ENCODE measurements around the genes KRTAP27-1, KRTAP13-4, KRTAP19-8 and MIS18A.

DNA sequence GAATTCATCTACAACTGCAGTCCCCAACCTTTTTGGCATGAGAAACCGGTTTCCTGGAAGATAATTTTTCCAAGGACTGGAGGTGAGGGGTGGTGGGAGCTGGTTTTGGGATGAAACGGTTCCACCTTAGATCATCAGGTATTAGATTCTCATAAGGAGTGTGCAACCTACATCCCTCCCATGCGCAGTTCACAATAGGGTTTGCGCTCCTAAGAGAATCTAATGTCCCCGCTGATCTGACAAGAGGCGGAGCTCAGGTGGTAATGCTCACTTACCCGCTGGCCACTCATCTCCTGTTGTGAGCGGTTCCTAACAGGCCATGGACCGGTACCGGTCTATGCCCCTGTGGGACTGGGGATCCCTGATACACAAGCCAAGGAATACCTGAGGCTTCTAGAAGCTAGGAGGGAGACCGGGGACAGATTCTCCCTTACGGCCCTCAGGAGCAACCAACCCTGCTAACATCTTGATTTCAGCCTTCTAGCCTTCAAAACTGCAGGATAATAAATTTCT lies 170.4 kb downstream of the GRIK1 start:
- RRBS, result 90% methylated on average over 2 of the region's 12 CpGs

DNA sequence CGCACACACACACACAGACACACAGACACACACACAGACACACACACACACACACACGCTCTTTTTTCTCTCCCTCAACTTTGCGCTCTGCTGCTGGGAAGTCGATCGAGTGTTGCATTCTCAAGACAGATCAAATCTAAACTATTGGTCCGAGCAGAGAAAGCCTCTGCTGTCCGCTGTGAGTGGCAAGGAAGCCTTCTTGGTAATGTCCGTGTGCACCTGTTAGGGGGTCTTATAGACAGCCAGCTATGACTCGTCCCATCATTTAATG lies 254 bp upstream of the GRIK1 start:
- RRBS, result no CpG with 5 or more reads among the region's 9 CpGs

DNA sequence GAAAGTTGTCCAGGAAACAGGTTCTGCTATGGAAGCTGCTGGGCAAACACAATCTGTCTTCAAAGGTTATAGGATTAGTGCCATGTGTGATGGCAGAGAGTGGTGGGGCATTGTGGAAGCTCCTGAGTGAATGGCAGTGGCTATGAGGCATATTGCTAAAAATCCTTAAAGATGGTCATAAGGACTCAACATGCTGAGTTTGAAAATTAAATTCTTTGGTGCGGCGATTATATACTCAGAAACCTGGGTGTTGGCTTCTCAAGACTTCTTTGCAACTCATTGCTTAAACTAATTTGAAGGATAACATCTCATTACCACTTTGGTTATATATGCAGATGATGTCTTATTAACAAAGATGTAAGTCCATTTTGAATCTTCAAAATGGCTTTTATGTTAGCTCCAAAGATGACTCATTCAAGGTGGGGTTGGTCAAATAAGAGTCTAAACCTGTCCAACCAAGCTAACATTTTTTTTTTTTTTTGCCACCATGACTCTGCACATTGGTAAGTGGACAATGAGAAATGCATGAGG lies at the start of gene KRTAP27-1:
Gene KRTAP27-1 (minus strand): TSS at position 177 of the 531 bp plus-strand sequence.
- RRBS, result no CpG with 5 or more reads among the region's 2 CpGs

DNA sequence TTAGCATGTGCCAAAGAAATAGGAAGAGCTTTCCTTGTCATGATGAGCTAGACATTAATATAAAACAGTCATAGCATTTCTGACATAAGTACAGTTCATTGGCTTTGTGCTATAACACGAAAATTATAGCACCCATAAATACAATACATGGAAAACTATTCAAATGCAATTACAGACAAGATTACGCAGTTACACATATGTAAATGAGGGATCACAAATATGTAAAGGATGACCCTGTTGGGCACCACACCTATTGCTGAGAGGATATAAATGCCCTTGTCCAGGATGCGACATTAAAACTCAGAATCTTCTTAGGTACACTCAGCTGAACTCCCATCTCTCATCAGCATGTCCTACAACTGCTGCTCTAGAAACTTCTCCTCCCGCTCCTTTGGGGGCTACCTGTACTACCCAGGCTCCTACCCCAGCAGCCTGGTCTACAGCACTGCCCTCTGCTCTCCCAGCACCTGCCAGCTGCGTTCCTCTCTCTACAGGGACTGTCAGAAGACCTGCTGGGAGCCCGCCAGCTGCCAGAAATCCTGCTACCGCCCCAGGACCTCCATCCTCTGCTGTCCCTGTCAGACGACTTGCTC lies at the start of gene KRTAP13-4:
Gene KRTAP13-4 (plus strand): TSS at position 293 of the 593 bp plus-strand sequence.
- RRBS, result no CpG with 5 or more reads among the region's 8 CpGs

DNA sequence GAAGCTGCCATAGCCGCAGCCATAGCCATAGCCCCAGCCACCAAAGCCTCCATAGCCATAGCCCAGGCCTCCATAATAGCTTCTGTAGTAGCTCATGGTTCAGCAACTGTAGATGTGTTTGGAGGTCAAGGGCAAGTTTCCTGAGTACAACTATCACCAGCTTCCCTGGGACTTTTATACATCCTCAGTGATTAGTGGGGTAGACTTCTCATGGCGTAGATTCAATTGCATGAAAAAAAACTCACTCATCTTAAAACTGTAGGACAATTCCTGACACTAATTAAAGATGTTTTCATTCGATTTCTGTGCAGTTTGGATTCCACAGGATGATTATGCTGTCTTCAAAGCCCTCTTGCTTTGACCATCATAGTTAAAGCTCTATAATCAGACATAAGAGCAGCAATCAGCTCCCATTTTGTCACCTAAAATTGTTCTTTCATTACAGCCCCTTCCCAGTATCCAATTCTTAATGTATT lies at the start of gene KRTAP19-8:
Gene KRTAP19-8 (minus strand): TSS at position 129 of the 476 bp plus-strand sequence.
- RRBS, result no CpG with 5 or more reads among the region's 3 CpGs

- RRBS, result no CpG with 5 or more reads among the region's 16 CpGs
Observed at GRCh38 chr21:31087797-31088259, 49.6 kb upstream of the KRTAP19-8 start.

GRCh38 chr21:31671762-31672398 lies 12.4 kb downstream of the SOD1 start:
- RRBS, result 95% methylated on average over 3 of the region's 22 CpGs

GRCh38 chr21:31673633-31674854 lies 14.6 kb downstream of the SOD1 start:
- RRBS, result no CpG with 5 or more reads among the region's 5 CpGs

- RRBS, result no CpG with 5 or more reads among the region's 7 CpGs
Observed at GRCh38 chr21:31888989-31889488, 16.2 kb downstream of the HUNK start.

- RRBS, result no CpG with 5 or more reads among the region's 9 CpGs
Observed at GRCh38 chr21:31948289-31948998, 75.6 kb downstream of the HUNK start.

DNA sequence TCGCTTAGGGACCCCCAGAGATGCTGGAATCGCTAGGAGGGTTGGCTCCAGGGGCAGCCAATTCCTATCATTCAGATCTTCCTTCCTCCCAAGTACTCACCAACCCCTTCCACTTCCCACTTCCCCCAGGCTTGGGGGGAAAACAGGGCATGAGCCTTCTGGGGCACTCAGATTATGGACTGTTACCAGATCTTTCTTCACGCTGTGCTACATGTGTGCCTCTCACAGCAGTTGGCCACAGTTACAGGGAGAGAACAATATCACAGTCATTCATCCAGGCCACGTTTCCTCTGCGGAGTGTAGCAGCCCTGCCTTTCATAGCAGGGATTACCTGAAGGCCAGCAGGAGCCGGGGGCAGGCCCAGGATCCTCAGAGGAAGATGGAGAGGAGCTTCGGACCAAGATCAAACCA lies 126.5 kb downstream of the HUNK start:
- RRBS, result no CpG with 5 or more reads among the region's 7 CpGs

GRCh38 chr21:32278462-32279604 lies at the start of gene MIS18A:
Gene MIS18A (minus strand): TSS chr21:32279049.
- RRBS, result under 1% methylated on average over 15 of the region's 82 CpGs

DNA sequence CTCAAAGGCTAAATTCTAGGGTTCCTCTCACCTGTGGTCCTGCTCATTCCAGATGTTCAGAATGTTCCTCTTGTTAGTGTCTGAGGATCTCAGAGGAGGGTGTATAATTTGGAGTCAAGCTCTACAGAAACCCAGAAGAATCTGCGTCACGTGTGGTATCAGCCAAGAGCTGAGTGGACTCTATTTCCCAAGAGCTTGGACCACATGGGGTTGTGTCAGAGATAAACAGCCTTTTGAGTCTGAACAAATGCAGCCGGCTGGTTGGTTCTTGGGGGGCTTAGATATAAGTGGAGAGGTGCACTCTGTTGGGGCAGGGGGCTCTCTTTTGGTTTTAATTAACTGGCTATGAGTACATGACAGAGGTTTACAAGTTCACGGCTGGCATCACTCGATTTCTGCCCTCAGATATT lies 595 bp upstream of the MRAP start:
- RRBS, result no CpG with 5 or more reads among the region's 5 CpGs

GRCh38 chr21:32328703-32329058 lies 30.0 kb downstream of the MRAP start:
- RRBS, result no CpG with 5 or more reads among the region's 3 CpGs

DNA sequence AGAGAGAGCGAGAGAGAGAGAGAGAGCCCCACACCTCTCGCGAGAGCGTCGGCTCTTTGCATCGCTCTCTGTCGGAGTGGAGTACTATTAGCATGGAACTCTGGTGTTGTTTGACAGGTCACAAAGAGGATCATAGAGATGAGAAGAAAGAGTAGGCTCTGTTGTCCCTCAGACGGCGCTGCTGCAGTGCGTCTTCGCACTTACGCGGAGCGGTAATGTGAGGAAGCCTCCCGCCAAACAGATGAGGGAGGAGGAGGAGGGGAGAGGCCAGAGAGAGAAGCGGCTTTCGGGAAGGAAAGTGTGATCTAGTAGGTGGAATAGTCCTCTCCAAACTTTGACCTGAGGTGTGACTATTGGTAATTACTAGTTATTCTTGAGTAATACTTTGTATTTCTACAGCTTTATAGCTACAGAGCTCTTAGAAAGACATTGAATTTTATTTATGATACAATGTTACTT lies 439 bp upstream of the PAXBP1 start:
- RRBS, result no CpG with 5 or more reads among the region's 17 CpGs

- RRBS, result no CpG with 5 or more reads among the region's 4 CpGs
Observed at GRCh38 chr21:33197478-33198026, 32.2 kb upstream of the IFNAR2 start.

- RRBS, result no CpG with 5 or more reads among the region's 6 CpGs
Observed at GRCh38 chr21:33203376-33203751, 26.4 kb upstream of the IFNAR2 start.

DNA sequence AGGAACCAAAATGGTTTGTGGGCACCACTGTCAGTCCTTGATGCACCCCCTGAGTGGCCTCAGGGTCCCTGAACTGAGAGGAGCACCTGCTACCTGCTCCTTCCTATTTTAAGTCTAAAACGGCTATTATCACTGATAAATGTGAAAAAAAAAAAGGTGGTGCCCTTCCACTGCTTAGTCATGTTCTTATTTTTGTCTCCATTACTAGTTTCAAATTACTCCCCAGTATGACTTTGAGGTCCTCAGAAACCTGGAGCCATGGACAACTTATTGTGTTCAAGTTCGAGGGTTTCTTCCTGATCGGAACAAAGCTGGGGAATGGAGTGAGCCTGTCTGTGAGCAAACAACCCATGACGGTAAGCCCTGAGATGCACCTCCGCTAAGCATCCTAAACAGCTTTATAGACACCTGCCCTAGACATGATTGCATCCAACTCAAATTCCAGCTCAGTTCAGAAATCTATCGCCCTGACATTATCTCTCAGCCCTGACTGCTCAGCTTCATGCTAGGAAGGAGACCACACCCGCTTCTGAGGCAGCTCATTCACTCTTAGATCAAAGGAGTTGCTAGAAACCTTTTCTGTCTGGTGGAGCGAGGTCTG lies 16.8 kb downstream of the IL10RB start:
- RRBS, result no CpG with 5 or more reads among the region's 8 CpGs

GRCh38 chr21:33356741-33357888 lies 32.3 kb downstream of the IFNAR1 start:
- RRBS, result no CpG with 5 or more reads among the region's 25 CpGs